Thyroid gland (tissue), 7 donors: ENCODE results near the genes ZNF555 and CELF5.

- PRO-cap, 2 experiments = peak in 2 of 2 experiments; most common plus-strand start chr19:2637276 (in 2); most common minus-strand start chr19:2637023 (in 1)
- RAMPAGE, long total RNA, 5 experiments = start-site peak on the plus strand in 1 of 5 experiments, at chr19:2637219-2637252 at its widest, 6 reads per replicate
These were observed 65.4 kb downstream of the GNG7 start for GRCh38 chr19:2637010-2637549.

DNA sequence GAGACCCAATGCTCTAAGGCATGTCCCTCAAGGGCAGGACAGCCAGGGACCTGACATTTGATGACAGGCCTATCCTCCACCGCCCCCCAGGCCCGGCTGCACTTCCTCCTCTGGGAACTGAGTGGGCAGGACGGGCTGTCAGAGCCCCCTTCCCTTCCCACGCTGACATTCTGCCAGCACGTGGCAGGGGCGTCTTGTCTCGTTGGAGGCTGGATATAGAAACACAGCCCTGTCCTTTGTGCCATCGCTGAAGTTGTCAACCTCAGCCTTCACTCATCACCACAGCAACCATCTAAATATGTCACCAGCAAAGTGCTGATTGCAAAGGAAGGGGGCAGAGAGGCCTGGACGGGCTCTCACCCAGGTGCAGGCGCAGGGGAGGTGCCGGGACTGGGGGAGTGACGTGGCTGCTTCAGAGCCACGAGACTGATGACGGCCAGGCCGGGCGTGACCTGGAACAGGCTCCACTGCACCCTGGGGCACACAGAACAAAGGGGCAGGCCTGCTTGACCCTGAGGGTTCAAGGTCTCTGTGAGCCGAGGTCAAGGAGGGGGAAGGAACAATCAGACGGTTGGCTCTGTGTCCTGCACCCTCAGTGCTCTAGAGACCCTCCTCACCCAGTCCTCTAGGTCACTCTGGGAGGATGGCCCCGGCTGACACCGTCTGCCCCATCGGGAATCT lies 38.3 kb downstream of the GNG7 start:
- PRO-cap, 2 experiments = no peak in any of the 2 experiments
- RAMPAGE, long total RNA, 5 experiments = no peak in any of the 5 experiments

DNA sequence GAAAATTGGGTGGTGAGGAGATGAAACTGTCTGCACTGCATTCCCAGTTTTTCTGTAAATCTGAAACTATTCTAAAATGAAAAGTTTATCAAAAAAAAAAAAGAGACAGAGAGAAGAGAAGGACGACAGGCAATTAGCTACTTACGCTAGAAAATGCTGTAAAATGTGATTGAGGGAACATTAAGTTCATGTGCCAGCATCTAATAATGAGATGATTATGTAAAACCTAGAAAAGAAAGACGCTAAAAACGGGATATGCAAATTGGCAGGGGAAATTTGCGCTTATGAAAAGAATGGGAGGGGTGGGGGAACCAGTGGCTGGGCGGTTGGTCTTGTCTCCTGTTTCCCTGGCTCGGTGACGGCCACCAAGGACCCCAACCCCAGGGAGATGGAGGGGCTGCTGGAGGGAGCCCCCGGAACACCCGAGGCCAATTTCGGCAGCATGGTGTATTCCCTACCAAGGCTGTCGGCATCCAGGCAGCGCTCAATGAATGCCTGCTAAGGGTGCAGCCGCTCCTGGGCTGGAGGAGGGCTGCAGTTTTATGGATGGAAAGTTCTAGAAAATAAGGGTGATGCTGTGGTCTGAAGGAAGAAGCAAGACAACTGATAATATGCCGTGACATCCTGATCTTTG lies 34.2 kb downstream of the GNG7 start:
- PRO-cap, 2 experiments = no peak in any of the 2 experiments
- RAMPAGE, long total RNA, 5 experiments = no peak in any of the 5 experiments

- PRO-cap, 2 experiments = no peak in any of the 2 experiments
- RAMPAGE, long total RNA, 5 experiments = no peak in any of the 5 experiments
These were observed 8.7 kb downstream of the GNG7 start for GRCh38 chr19:2693826-2694137.

- PRO-cap, 2 experiments = no peak in any of the 2 experiments
- RAMPAGE, long total RNA, 5 experiments = no peak in any of the 5 experiments
These were observed 8.1 kb downstream of the GNG7 start for GRCh38 chr19:2694149-2694963.

DNA sequence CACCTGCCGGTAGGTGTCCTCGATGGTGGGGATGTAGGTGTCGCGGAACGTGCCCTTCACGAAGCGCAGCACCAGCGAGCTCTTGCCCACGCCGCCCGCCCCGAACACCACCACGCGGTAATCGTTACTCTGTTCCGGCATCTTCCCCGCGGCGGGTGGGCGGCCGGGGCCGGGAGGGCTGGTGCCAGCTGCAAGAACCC lies 3.6 kb downstream of the DIRAS1 start:
- PRO-cap, 2 experiments = no peak in any of the 2 experiments
- RAMPAGE, long total RNA, 5 experiments = no peak in any of the 5 experiments

- PRO-cap, 2 experiments = no peak in any of the 2 experiments
- RAMPAGE, long total RNA, 5 experiments = no peak in any of the 5 experiments
These were observed 17.9 kb upstream of the SLC39A3 start for GRCh38 chr19:2757551-2758249.

GRCh38 chr19:2841383-2842185 lies at the start of gene ZNF555:
Gene ZNF555, plus strand, starts transcription at chr19:2841475.
- PRO-cap, 2 experiments = peak in 2 of 2 experiments; most common plus-strand start chr19:2841475 (in 2)
- RAMPAGE, long total RNA, 5 experiments = start-site peak on the plus strand in 1 of 5 experiments, at chr19:2841464-2841520 at its widest, 35 to 49 reads per replicate

DNA sequence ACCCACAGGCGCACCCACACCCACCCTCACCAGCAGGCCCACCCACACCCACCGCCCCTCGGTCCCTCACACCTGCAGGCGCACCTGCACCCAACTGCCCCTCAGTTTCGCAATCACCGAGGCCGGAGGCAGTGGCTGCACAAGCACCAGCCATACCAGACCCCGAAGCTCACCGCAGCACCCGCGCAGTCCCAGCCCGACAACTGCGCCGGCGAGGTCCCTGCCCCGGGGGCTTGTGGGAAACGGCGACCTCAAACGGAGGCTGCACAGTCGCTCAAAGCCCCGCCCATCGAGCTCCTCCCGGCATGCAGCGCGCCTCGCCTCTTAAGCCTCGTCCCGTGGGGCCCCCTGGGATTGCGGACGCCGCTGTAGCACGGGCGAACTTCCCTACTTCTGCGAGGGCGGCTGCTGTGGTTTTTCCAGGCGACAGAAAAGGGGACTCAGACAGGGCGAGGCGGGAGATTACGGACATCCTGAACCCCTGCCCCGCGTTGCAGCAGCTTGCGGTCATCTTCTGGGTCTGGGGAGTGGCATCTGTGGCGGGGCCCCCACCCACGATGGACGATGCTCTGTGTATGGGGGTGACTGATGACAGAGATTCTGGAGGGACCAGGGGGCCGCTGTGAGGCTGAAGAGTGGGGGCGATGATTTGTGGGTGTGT lies 18.0 kb downstream of the ZNF77 start:
- PRO-cap, 2 experiments = no peak in any of the 2 experiments
- RAMPAGE, long total RNA, 5 experiments = no peak in any of the 5 experiments

DNA sequence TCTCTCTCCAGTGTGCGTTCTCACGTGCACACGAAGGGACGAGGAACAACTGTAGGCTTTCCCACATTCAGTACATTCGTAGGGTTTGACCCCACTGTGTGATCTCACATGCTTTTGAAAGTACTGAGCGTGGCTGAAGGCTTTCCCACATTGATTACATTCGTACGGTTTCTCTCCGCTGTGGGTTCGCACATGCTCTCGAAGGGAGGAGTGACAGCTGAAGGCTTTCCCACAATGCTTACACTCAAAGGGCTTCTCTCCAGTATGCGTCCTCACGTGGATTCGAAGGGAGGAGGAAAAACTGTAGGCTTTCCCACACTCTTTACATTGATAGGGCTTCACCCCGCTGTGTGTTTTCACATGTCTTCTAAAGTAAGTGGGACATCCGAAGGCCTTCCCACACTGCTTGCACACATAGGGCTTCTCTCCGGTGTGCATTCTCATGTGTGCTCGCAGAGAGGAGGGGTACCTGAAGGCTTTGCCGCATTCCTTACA lies 11.2 kb downstream of the ZNF77 start:
- PRO-cap, 2 experiments = no peak in any of the 2 experiments
- RAMPAGE, long total RNA, 5 experiments = no peak in any of the 5 experiments

GRCh38 chr19:2952919-2953698 lies 8.3 kb upstream of the ZNF77 start:
- PRO-cap, 2 experiments = peak in 2 of 2 experiments; most common plus-strand start chr19:2953406 (in 2); most common minus-strand start chr19:2953203 (in 1)
- RAMPAGE, long total RNA, 5 experiments = no peak in any of the 5 experiments

DNA sequence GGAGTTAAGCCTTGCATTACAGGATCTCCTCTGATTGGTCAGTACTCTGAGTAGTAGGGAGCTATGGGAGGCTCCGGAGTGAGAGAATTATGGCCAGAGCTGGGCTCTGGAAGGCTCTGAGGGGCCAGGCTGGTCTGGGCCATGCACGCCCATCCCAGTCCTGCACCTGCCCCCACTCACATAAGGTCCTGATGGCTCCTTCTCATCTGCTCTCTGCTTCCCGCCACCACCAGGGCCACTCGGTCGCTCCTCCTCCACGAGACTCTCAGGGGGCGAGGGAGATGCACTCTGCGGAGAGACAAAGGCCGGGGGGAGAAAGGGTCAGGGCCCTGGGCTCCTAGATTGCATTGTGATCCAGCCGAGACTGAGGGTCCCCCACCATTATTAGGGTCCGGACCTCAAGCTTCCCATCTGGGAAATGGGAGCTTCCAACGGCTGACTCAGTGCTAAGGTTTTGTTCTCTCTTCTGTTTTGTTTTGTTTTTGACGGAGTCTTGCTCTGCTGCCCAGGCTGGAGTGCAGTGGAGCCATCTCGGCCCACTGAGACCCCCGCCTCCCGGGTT lies 13.5 kb downstream of the TLE2 start:
- PRO-cap, 2 experiments = no peak in any of the 2 experiments
- RAMPAGE, long total RNA, 5 experiments = no peak in any of the 5 experiments

DNA sequence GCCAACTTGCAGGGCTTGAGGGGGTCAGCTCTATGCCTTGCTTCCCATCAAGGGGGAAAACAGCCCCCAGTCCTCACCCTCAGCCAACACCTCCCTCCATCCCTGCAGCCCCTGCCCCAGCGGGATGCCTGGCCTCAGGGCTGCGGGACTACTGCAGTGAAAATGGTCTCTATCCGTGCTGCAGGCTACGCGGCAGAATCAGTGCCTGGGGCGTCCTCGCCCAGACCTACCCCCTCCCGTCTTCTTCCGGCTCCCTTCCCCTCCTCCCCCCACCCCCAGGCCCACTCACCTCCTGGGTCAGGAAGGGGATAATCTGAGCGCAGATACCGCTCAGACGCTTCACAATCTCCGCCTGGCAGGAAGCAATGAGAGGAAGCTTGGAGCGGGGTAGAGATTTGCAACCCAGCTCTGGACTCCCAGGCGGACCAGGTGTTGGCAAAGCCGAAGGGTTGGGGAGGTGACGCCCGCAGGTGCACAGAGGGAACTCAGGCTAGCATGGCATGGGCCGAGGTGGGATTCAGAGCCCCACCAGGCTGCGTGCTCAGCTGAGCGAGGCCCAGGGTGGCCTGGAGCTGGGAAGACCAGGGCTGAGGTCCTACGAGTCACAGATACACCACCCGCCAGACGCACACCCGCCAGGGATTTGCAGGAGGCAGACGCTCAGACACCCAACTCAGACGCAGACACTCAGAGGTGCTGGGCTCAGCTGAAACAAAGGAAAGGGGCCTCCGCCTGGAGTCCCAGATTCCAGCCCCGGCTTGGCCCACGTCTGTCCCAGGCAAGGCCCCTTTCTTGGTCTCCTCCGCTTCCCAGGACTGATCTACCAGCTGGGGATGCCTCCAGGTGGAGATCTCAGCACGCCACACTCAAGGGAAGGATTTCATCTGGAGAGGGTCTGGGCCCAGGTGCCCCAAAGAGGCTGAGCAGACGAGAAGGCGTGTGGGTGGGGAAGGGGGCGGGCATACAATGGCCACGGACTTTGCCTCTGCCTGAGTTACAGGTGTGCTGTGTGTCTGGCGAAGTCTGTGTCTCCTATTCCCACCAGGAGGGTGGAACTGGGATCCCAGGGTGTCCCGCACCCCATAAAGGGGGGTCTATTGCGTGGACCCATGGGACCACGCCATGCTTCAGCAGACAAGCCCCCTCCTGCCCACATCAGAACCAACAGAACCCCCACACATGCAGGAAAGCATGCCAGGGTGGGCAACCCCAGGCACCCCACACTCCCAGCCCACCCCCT lies 3.9 kb downstream of the TLE2 start:
- PRO-cap, 2 experiments = no peak in any of the 2 experiments
- RAMPAGE, long total RNA, 5 experiments = no peak in any of the 5 experiments

- PRO-cap, 2 experiments = peak in 2 of 2 experiments; most common plus-strand start chr19:3028367 (in 2); most common minus-strand start chr19:3028351 (in 1)
- RAMPAGE, long total RNA, 5 experiments = start-site peak on the minus strand in 1 of 5 experiments, at chr19:3028548-3028612 at its widest, 29 reads per replicate
These were observed 748 bp downstream of the TLE2 start for GRCh38 chr19:3028230-3028834.

- PRO-cap, 2 experiments = no peak in any of the 2 experiments
- RAMPAGE, long total RNA, 5 experiments = no peak in any of the 5 experiments
These were observed 8.2 kb upstream of the TLE2 start for GRCh38 chr19:3037307-3037646.

GRCh38 chr19:3089598-3089905 lies 4.6 kb upstream of the GNA11 start:
- PRO-cap, 2 experiments = no peak in any of the 2 experiments
- RAMPAGE, long total RNA, 5 experiments = no peak in any of the 5 experiments

- PRO-cap, 2 experiments = peak in 1 of 2 experiments; most common plus-strand start chr19:3133818 (in 1); most common minus-strand start chr19:3133530 (in 1)
- RAMPAGE, long total RNA, 5 experiments = no peak in any of the 5 experiments
These were observed 2.3 kb upstream of the GNA15 start for GRCh38 chr19:3133325-3134163.

GRCh38 chr19:3188268-3188658 lies 2.5 kb downstream of the NCLN start:
- PRO-cap, 2 experiments = no peak in any of the 2 experiments
- RAMPAGE, long total RNA, 5 experiments = no peak in any of the 5 experiments

DNA sequence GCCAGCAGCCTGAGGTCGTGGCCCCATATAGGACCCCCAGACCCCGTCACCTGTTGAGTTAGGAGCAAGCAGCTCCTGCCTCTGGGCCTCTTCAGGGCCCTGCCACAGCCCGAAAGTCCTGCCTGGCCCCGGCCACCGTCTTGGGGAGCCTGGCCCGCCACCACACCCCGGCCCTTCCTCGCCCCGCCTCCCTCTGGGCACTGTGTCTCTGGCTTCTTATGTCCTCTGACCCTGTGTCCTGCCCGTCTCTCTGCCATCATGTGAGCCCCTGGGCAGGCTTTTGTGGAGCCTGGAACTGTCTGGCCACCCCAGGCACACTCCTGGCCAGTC lies 19.2 kb downstream of the NCLN start:
- PRO-cap, 2 experiments = no peak in any of the 2 experiments
- RAMPAGE, long total RNA, 5 experiments = no peak in any of the 5 experiments

- PRO-cap, 2 experiments = no peak in any of the 2 experiments
- RAMPAGE, long total RNA, 5 experiments = no peak in any of the 5 experiments
These were observed at the start of gene CELF5 for GRCh38 chr19:3224308-3225432. Gene CELF5, plus strand, starts transcription at chr19:3224661.